A172 (cell line): ENCODE results near the genes TBX3 and HRK.

DNA sequence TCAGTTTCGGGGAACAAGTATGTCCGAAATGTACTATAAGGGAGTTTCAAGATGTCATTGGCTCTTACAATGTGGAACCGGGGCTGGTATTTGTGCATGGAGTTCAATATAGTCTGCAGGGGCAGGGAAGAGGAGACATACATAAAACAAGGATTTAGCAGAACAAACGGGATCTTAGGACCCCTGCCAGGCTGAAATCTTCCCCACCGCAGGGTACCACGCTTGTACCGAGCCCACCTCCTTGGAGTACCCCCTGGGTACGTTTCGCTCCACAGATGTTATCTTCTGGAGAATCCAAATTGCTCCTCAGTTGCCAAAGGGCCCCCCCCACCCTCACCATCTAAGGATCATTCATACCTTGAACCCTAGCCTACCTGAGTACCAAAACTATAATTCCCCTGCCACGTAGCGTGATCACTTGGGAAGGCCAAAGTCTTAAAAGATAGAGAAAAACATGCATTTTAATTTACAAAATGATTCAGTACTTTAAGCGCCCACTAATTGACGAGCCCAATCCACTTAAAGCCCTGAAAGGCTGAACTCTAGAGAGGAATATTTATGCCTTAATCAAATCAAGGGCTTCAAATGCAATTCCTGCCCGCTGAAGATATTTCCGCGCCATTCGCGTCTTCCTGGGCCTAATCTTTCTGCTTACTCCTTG lies 4.3 kb downstream of the TBX3 start:
- RAMPAGE, long total RNA = no peak

- RAMPAGE, long total RNA = no peak
Measured at GRCh38 chr12:114683801-114684229, at the start of gene TBX3. TBX3 (minus strand) TSS chr12:114684175.

DNA sequence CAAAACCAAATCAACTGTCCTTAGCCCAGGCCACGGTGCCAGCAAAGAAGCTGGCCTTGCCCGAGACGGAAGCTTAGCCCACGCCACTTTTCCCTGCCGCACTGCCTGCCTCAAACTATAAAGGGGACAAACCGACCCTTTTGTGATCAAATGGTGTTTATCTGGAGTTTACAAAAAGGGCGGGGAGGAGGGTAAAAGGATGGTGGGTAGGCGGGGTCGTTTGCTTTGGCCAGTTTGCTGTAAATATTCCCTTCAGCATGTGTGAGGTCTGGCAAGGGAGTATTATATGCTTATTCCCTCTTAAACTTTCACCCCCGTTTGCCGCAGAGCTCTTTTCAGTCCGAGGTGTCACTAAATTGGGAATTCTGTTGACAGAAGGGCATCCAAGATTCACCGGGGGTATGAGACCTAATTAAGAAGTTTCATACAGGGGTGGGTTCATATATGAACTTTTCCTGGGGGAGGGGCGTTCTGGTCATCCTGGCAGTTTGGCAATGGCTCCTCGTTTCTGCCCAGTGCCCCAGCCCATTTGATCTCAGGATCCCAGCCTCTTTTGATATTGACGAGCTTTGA lies 3.9 kb upstream of the TBX3 start:
- RAMPAGE, long total RNA = no peak

- RAMPAGE, long total RNA = no peak
Measured at GRCh38 chr12:114694363-114695275, 10.6 kb upstream of the TBX3 start.

- RAMPAGE, long total RNA = no peak
Measured at GRCh38 chr12:114698399-114698707, 14.4 kb upstream of the TBX3 start.

DNA sequence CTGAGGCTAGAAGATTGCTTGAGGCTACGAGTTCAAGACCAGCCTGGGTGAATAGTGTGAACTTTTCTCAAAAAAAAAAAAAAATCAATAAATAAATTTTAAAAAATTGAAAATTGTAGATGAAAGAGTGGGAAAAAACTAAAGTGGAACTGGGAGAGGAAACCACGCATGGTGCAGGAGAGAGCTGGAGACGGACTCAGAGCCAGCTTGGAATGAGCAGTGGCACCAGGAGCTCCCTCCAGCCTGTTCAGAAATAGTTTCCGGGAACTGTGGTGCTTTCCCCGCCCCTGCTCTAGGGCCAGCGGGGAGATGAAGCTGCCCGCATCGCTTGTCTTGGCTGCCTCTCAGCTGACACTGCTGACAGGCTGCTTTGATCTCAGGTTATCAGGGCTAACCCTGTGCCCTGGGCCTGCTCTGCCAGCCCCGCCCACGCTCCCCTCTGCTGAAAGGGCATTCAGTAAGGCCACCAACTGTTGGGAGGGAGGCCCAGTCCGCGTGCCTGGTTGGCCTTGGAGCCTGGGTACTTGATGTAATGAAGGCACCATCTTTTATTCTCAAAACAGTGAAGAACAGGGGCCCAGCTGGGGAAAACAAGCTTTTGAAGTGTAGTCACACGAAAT lies 115.6 kb upstream of the TBX3 start:
- RAMPAGE, long total RNA = no peak

DNA sequence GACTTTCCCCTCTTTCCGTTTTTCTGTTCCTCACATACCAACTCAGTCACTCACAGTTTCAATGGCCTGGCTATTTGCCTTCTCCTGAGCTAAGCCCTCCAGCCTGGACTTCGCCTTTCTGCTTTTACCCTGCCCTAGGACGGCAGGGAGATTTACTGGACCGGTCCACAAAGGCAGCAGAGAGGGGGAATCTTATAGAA lies 219.1 kb upstream of the TBX3 start:
- RAMPAGE, long total RNA = no peak

- RAMPAGE, long total RNA = no peak
Measured at GRCh38 chr12:115835856-115836158, 441.7 kb downstream of the MED13L start.

DNA sequence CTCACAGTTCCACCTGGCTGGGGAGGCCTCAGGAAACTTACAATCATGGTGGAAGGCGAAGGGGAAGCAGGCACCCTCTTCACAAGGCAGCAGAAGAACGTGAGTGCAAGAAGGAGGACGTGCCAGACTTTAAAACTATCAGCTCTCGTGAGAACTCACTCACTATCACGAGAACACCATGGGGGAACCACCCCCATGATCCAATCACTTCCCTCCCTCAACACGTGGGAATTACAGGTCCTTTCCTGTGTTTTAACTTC lies 358.8 kb downstream of the MED13L start:
- RAMPAGE, long total RNA = no peak

DNA sequence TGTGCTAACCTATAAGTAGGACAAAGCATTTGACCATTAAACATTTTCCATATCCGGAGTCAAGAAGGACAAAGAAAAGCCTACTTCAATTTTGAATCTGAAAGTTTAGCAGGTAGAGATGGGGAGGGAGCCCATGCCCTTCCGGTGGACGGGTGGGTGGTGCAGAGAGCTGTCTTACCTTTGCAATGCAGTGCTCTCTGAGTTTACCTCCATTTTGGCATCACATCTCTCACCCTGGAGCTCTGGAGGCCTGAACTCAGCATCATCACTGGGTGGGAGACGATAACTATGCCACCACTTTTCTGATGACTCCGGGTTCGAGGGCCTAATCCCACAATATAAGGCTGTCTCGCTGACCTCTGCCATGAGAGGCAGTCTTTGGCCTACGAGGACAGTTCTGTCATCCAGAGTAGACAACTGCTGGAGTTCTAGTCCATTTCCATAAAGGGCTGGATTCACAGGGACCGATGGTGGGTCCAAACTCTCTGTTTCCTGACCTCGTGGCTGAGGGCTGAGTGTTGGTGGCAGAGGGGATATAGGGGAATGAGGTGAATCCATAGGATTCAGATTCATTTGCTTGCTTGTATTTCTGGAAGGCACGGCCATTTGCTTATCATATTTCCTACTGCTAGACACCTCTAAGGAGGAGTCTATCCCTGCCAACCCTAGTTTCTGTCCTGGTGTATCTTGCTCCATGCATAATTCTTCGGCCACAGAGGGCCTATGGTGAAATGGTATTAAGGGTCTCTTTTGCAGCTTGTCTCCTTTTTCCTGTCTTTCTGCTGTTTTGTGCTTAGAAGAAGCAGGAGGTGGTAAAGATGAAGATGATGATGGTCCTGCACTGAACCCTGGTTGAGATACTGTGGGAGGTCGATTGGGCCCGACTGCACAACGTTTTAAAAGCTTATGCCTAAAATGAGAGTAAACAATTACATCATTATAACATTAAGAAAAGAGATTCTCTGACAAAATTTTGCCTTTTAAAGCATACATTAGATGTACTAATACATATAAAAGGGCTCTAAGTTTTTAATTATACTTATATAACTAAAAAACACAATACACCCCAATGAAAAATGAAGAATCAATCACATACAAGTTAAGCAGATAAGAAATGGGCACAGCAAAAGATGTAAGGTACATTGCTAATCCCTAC lies 268.9 kb downstream of the MED13L start:
- RAMPAGE, long total RNA = no peak

DNA sequence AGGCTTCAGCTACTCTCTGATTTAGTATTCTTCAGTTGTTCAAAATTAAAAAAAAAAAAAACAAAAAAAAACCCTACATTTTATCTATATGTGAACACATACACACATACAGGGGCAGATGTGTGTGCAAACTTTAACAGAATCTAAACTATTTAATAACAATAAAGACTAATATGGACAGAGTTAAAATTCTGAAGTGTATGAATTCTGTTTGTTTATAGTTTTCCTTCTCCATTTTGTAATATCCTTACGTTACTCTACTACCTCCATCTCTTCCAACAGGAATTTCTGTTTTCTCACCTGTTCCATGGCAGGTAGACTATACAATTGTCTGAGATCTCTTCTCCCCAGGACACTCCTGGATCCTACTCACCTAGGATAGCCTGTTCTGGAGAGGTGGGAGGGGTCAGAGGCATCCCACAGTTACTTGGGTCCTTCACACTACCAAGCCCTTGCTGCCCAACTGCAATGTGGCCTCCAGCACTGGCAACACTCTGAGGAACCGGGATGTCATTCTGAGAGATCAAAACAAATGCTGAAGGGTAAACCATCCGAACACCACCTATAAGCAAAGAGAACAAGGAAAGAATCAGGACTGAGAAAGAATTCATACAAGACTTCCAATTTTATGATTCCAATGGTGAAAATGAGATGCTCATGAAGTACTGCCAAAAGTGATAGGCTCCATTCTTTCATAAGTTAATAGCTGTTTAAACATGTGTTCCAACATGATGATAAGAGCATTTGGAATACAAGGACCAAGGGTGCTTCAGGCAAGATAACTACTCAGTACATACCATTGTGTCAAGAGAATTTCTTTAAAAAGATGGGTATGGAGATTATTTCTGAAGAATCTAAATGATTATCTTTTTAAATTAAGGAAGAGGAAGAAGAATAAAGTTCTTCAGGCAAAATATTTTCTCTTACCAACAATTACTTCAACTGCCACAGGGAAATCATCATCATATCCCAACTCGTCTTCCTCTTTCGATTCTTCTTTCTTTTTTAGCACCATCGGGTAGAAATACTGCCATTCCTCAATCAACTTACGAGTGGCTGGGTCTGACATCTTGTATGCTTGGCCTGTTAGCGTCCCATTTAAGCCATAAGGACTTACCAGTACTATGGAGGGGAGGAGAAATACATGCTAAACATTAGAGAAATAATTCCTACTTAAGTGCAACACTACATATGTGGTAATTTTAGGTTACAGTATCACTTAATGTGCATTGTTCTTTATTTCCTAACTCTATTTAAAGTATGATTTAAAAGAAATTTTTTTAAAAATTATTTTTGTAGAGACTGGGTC lies 258.2 kb downstream of the MED13L start:
- RAMPAGE, long total RNA = no peak

DNA sequence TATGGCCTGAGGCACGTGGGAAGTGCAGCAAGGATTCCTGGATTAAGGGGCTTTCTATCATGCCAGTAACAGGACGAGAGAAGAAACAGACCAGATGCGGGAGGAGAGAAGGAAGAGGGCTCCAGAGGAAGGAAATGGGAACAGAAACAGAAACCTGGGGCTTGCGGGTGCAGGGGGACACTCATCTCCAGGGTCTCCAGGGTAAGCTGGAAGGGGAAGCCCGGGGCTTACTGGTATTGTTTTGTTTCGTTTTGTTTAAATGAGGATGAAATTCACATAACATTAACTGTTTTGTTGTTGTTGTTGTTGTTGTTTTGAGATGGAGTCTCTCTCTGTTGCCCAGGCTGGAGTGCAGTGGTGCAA lies 133.5 kb upstream of the MED13L start:
- RAMPAGE, long total RNA = no peak

DNA sequence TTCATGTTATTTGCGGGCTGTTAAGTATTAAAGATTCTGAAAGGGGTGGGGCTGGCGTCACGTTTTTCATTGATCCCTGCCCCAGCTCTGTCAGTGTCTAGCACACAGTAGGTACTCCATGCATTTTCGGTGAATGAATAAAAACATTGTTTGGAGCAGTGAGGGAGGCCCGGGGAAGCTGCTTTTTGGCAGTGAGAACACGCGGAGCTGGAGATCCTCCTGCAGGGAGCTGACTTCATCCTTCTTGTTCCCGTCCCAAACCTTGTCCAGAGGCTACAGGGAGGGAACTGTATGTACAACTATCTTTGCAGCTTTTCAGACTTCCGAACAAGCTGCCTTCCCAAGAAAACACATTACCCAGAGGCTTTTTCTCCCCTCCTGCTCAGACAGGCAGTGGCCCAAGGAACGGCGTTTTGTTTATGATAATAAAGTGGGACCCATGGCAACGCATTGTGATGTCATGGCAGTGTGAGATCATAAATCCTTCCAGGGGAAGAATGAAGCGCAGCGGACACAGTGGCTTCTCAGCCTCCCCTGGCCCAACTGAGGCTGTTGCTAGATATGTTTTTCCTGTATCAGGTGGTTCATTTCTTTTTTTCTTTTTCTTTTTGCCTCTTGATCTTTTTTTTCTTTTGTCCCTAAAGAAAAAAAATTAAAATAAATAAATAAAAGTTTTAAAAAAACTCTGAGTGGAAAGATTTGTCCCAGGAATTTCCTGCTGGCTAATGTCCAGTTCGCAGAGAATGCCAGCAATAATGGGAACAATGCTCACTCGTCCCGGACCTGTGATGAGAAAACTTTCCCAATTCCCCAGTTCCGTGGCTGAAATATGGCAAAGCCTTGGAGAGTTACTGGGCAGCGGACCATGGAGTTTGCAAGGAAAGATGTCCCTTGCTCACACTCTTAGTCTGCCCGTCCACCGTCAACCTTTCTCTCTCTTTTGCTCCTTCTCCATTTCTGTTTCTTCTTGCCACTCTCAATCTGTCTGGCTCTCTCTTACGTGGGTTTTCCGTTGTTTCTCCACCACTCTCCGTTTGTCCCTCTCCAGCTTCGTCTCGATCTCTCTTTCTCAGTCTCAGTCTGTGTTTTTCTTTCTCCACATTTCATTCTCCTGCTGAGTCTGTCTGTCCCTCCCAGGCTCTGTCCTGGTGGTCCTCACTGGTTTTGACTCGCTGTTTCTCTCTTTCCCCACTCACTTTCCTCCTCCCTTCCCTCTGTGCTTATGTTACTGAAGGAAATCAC lies 103.4 kb upstream of the MAP1LC3B2 start:
- RAMPAGE, long total RNA = no peak

DNA sequence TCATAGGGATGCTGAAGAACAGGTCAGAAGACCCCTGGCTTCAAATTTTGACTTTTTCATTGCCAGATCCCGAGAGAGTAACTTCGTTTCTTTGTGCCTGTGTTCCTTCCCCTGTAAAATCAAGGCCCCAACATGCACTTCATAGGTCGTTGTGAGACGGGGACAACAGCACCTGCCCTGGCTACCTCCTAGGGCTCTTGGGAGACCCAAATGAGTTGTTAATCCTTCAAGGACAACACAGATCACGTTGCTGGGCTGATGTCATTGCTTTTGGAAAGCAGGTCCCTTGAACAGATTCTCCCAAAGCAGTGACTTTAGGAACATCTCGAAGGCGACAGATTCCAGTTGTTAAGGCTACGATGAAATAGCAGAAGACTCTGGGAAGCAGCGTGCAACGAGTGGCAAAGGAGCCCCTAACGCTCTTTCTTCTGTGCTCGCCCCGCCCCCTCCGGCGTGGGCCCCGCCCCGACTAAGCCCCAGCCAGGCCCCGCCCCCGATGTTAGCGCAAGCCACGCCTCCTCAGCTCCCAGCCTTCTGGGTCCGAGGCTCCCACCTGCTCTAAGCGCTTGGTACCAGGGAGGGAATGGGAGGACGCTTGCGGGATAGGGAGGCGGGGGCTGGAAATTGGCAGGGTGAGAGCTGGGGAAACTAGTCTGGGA lies 26.2 kb upstream of the MAP1LC3B2 start:
- RAMPAGE, long total RNA = no peak

GRCh38 chr12:116558810-116559312 lies 320 bp upstream of the MAP1LC3B2 start:
- RAMPAGE, long total RNA = no peak

GRCh38 chr12:116687770-116688325 lies 50.0 kb downstream of the SPRING1 start:
- RAMPAGE, long total RNA = no peak

DNA sequence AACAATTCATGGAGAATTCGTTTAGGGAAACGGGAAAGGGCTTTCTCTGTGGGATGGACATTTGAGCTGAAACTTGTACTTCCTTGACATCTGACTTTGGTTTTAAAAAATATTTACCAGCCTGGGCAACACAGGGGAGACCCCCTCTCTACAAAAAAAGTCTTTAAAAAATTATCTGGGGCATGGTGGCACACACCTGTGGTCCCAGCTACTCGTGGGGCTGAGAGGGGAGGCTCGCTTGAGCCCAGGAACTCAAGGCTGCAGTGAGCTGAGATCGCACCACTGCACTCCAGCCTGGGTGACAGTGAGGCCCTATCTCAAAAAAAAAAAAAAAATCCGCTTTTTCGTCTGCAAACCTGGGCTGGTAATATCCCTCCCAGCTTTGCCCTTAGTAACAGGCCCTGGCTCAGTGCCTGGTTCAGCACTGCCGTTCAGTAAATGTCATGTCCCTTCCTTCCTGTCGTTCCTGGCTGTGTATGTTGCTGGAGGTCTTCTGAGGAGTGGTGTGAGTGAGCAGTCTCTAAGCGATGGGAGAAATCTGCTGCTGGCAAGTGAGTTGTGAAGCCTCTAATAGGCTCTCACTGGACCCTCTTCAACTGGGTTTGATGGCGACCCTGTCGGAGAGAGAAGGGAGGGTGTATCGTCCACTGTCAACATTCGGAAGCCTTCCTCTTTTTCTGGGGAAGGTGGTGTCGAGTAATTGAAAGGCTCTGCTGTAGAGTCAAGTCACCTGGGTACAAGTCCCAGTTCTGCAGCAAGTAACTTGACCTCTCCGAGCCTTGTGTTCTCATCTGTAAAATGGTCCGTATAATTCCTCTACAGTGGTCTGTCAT lies 63.0 kb downstream of the HRK start:
- RAMPAGE, long total RNA = no peak

- RAMPAGE, long total RNA = no peak
Measured at GRCh38 chr12:116879481-116880133, 1.6 kb downstream of the HRK start.

GRCh38 chr12:116880736-116881736 lies at the start of gene HRK:
HRK (minus strand) TSS chr12:116881441.
- RAMPAGE, long total RNA = no peak

DNA sequence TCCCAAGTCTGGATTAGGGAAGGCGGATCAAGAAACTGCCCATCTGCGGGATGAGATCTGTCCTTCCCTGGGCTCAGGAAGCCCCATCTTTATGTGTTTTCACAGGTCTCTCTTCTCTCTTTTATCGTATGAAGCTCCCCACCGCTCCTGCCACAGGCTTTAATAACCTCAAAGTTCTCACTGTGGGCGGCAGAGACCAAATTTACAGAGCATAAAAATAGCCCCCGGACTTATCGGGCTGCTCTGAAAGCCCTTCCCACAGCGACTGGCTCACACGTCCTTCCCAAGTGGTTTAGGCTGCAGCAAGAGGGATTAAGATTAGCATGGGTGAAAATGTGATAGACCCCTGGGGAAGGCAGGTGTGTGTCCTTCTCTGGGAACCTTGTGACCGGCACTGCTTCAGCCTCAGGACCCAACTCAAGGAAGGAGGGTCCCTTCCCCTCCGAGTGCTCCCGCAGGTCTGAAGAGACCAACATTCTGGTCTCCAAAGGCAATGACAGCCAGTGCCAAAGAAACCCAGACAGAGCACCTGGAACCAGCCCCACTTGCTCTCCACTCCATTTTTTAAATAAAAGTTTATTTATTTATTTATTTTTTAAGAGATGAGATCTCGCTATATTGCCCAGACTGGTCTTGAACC lies 47.7 kb downstream of the TESC start:
- RAMPAGE, long total RNA = no peak